Right lobe of liver (tissue), 4 donors: Measurements from ENCODE around the genes ANXA9, BNIPL and PIP5K1A.

DNA sequence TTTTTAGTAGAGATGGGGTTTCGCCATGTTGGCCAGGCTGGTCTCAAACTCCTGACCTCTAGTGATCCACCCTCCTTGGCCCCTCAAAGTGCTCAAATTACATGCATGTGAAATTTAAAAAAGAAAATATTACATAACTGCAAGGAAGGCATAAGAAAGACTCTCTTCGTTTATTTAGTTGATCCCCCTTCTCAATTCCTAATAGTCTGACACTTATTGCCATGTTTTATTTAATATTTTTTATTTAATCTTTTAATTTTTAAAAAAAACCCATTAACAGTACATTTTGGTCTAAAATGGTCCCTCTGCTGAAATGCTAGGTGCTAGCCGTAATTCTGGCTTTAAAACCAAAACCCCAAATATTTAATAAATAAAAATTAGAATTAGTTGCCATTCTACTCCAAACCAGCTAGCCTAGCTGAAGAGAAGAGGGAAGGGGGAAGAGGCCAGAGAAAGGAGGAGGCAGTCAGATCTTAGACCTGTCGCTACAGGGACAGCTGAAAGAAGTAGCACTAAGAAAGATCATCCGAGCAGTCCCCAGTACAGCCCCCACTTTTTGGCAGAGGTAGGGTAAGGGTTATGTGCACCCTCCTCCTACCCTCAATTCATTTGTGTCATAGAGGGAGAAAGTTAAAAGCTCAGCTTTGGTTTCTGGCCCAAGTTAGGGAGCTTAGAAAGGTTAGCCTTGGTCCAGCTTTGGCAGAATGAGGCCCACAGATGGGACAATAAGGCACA is 9.4 kb downstream of the CERS2 start:
- PRO-cap, 4 experiments: peak in 2 of 4 experiments; most common minus-strand start position 553 of the sequence (in 2)
- RAMPAGE, long total RNA, 2 experiments: no peak in any of the 2 experiments

GRCh38 chr1:150981633-150982610 is at the start of gene ANXA9:
ANXA9 (plus strand) TSS chr1:150982292.
- PRO-cap, 4 experiments: peak in 4 of 4 experiments; most common plus-strand start chr1:150982079 (in 4); most common minus-strand start chr1:150982158 (in 4)
- RAMPAGE, long total RNA, 2 experiments: start-site peak on the plus strand in 2 of 2 experiments, at chr1:150982014-150982327 at its widest, 96 to 266 reads per replicate

DNA sequence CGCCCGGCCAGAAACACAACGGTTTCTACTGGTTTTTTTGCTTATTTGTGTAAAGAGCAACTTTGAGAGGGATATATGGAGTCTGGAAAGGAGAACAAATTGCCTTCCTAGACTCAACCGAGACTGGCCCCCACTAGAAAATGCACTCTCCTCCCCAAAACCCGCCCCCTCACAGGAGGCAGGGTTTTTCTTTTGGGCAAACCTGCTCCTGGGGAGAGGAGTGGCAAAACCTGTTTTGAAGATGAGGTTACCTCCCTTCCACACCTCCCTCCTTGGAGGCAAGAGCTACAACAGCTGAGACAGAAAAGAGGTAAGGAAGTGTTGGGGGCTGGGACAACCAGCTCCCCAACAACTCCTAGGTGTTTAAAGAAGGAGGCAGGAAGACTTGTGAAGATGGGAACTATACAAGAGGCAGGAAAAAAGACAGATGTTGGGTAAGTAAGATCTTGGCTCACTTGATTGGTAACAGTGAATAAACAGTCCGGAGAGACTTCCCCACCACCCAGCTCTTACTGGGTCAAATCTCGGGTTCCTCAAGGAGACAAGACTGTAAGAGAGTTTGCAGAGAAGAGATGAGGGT is at the start of gene BNIPL:
TSS of gene BNIPL (plus strand) at position 254 of the 580 bp plus-strand sequence.
- PRO-cap, 4 experiments: no peak in any of the 4 experiments
- RAMPAGE, long total RNA, 2 experiments: no peak in any of the 2 experiments

- PRO-cap, 4 experiments: no peak in any of the 4 experiments
- RAMPAGE, long total RNA, 2 experiments: no peak in any of the 2 experiments
Observed at GRCh38 chr1:151050279-151050658, 2.7 kb downstream of the C1orf56 start.

GRCh38 chr1:151131913-151132652 is 14.3 kb downstream of the SEMA6C start:
- PRO-cap, 4 experiments: peak in 4 of 4 experiments; most common minus-strand start chr1:151132039 (in 4)
- RAMPAGE, long total RNA, 2 experiments: no peak in any of the 2 experiments

GRCh38 chr1:151198485-151199424 is at the start of gene PIP5K1A:
PIP5K1A (plus strand) TSS chr1:151198552.
- PRO-cap, 4 experiments: peak in 4 of 4 experiments; most common plus-strand start chr1:151198552 (in 2); most common minus-strand start chr1:151198819 (in 2)
- RAMPAGE, long total RNA, 2 experiments: start-site peak on the plus strand in 2 of 2 experiments, at chr1:151198574-151198609 at its widest, 143 to 210 reads per replicate

GRCh38 chr1:151265322-151265795 is 10.8 kb downstream of the PSMD4 start:
- PRO-cap, 4 experiments: peak in 2 of 4 experiments; most common plus-strand start chr1:151265678 (in 2)
- RAMPAGE, long total RNA, 2 experiments: no peak in any of the 2 experiments

DNA sequence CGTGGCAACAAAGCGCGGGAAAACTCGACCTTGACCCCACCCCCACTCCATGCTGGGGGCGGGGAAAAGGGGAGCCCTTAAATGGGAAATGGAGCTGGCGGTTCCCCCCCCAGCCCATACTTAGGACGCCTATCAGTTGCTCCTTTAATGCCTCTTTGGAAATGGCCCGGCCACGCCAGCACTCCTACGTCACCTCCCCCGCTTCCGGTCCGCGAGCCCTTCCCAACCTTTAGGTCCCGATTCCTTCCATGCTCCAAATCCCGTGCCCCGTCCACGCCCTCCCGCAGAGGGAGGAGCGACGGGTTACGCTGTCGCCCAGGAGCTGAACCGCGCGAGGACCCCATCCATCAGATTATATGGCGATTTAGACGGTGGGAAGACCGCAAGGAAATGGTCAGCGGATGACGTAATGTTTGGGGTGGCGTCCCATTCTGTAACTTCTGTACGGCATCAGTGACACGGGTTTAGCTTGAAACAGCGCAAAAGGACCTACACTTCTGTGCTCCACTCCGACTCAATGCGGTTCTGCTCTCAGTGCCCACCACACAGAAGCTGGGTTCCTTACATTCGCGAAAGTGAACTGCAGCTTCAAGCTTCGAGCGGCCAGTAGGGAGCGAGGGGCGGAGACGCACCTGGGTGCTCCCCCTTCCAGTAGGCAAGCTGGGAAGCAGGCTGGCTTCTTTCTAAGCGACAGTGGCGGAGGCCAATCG is 628 bp upstream of the ZNF687 start:
- PRO-cap, 4 experiments: peak in 4 of 4 experiments; most common plus-strand start position 147 of the sequence (in 2); most common minus-strand start position 358 of the sequence (in 4)
- RAMPAGE, long total RNA, 2 experiments: start-site peak on the plus strand in 2 of 2 experiments, centred at positions 263 to 288 of the sequence, 21 to 48 reads per replicate; start-site peak on the minus strand in 1 of 2 experiments, centred at position 648 of the sequence, 12 reads per replicate

GRCh38 chr1:151293579-151294058 is 11.5 kb downstream of the ZNF687 start:
- PRO-cap, 4 experiments: no peak in any of the 4 experiments
- RAMPAGE, long total RNA, 2 experiments: no peak in any of the 2 experiments

- PRO-cap, 4 experiments: no peak in any of the 4 experiments
- RAMPAGE, long total RNA, 2 experiments: no peak in any of the 2 experiments
Observed at GRCh38 chr1:151306098-151306354, 21.2 kb downstream of the PI4KB start.

GRCh38 chr1:151309869-151310425 is 17.3 kb downstream of the PI4KB start:
- PRO-cap, 4 experiments: peak in 3 of 4 experiments; most common plus-strand start chr1:151310051 (in 1); most common minus-strand start chr1:151310216 (in 3)
- RAMPAGE, long total RNA, 2 experiments: no peak in any of the 2 experiments

DNA sequence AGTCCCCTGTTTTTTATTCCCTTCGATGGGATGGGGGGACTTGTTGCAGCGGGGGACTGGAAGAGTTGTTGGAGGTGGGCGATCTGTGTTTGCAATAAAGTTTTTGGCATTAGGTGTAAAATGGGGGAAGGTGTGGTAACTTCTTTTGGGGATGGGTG is 740 bp downstream of the PSMB4 start:
- PRO-cap, 4 experiments: no peak in any of the 4 experiments
- RAMPAGE, long total RNA, 2 experiments: no peak in any of the 2 experiments

GRCh38 chr1:151401710-151402213 is 2.4 kb downstream of the PSMB4 start:
- PRO-cap, 4 experiments: peak in 1 of 4 experiments; most common plus-strand start chr1:151401934 (in 1)
- RAMPAGE, long total RNA, 2 experiments: no peak in any of the 2 experiments

DNA sequence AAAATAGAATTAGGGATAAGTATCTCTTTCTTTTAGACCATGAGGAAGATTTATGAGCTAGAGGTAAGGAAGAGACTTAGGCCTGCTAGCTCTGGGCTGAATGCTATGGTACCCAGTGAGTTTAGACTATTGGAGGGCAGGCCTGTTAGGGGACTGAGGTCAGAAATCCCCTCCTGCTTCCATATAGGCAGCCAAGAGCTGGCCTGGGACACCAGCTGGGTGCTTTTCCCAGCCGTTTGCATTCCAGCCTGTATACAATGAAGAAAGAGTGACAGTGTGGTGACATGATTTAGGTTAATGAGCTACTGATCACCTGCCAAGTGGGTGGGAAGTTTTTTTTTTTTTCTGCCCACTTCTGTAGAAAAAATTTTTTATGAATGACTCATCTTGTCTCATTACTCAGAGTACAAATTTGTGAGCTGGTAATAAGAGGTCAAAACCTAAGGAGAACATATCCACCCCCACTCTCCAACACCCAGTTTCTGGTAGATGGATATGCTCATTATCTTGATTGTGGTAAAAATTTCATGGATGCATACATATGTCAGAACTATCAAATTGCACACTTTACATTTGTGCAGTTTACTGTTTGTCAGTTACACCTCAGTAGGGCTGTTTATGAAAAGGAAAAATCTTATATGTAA is 16.4 kb upstream of the CGN start:
- PRO-cap, 4 experiments: peak in 2 of 4 experiments; most common minus-strand start position 259 of the sequence (in 2)
- RAMPAGE, long total RNA, 2 experiments: no peak in any of the 2 experiments

DNA sequence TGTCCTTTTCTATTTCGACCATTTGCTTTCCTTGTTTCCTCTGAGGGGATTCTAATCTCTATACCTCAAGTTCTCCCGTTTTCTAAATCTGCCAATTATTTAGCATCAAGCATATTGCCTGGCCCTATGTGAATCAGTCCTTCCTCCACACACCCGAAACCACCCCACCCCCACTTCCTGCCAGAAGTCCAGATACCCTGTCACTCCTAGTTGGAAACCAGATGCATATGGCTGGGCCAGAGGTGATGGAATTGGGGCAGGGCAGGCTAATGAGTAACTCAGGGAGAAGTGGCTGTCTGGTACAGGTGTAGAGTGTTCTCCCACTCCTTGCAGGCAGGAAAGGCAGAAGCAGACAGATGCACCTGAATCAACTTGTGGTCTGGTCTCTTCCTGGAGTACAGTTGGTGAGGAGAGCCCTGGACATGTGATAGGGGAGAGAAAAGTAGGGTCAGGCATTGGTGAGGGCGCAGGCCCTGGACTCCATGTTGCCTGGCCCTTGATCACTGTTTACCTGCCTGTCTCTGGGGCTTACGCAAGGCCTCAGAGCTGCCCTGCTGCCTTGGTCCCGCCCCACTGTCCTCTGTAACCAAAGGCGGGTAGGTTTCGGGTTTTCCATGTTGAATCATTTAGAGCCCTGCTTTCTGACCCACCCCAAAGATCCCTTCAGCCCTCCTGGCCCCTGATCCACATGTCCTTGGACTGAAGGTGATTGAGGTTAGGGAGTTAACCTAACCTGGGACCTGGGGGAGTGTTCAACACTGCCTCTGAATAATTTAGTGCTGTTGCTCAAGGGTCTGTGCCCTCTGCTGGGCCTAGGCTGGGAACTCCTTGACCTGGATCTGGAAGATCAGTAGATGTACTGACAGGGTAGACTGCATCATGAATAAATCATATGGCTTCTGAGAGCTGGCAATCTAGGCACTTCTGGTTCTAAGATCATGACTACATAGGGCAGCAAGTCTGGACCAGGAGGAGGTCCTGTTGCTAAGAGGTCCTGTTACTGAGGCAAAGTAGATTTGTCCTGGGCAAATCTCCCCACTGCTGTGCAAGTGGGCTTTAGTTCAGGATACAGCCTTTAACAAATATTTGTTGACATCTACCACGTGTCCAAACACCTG is 2.7 kb downstream of the CGN start:
- PRO-cap, 4 experiments: peak in 4 of 4 experiments; most common plus-strand start position 629 of the sequence (in 2); most common minus-strand start position 135 of the sequence (in 3)
- RAMPAGE, long total RNA, 2 experiments: no peak in any of the 2 experiments

- PRO-cap, 4 experiments: no peak in any of the 4 experiments
- RAMPAGE, long total RNA, 2 experiments: no peak in any of the 2 experiments
Observed at GRCh38 chr1:151525432-151525904, 14.3 kb downstream of the CGN start.

GRCh38 chr1:151529067-151529804 is 10.9 kb upstream of the TUFT1 start:
- PRO-cap, 4 experiments: no peak in any of the 4 experiments
- RAMPAGE, long total RNA, 2 experiments: no peak in any of the 2 experiments

GRCh38 chr1:151569394-151570258 is 29.5 kb downstream of the TUFT1 start:
- PRO-cap, 4 experiments: peak in 3 of 4 experiments; most common plus-strand start chr1:151570002 (in 3); most common minus-strand start chr1:151569945 (in 1)
- RAMPAGE, long total RNA, 2 experiments: no peak in any of the 2 experiments

GRCh38 chr1:151692083-151692753 is 24.4 kb downstream of the CELF3 start:
- PRO-cap, 4 experiments: no peak in any of the 4 experiments
- RAMPAGE, long total RNA, 2 experiments: no peak in any of the 2 experiments

GRCh38 chr1:151762140-151762641 is 1.1 kb downstream of the MRPL9 start:
- PRO-cap, 4 experiments: no peak in any of the 4 experiments
- RAMPAGE, long total RNA, 2 experiments: no peak in any of the 2 experiments